Islet of Langerhans (tissue), 1 donor: ENCODE measurements around a stretch of chr19.

DNA sequence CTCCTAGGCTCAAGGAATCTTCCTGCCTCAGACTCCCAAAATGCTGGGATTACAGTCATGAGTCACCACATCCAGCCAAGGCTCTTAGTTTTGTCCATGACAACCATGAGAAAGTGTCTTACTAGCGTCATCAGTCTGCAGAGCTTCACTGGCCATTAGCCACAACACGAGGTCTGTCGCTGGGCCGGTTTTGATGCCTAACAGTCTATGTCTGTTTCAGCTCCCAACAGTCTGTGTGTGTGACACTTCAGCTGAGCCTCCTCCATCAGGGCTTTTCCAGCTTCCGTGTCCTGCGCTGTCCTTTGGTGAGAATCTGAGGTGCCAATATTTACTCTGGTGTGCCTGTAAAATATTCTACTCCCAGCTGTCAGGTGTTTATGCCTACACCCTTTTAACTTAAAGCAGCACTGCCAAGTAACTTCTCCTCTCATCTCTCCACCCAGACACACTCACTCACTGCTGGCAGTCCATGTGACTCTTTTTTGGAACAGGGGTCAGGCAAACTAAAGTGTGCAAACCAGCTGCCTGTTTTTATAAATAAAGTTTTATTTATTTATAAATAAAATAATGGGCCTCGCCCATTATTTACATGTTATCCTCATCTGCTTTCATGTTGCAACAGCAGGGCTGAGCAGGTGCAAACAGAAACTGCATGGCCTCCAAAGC is 47.4 kb downstream of the CEP89 start:
- RRBS = no CpG with 5 or more reads among the region's 7 CpGs

- RRBS = no CpG with 5 or more reads among the region's 6 CpGs
These were observed 43.3 kb downstream of the CEP89 start for GRCh38 chr19:32928271-32929083.

DNA sequence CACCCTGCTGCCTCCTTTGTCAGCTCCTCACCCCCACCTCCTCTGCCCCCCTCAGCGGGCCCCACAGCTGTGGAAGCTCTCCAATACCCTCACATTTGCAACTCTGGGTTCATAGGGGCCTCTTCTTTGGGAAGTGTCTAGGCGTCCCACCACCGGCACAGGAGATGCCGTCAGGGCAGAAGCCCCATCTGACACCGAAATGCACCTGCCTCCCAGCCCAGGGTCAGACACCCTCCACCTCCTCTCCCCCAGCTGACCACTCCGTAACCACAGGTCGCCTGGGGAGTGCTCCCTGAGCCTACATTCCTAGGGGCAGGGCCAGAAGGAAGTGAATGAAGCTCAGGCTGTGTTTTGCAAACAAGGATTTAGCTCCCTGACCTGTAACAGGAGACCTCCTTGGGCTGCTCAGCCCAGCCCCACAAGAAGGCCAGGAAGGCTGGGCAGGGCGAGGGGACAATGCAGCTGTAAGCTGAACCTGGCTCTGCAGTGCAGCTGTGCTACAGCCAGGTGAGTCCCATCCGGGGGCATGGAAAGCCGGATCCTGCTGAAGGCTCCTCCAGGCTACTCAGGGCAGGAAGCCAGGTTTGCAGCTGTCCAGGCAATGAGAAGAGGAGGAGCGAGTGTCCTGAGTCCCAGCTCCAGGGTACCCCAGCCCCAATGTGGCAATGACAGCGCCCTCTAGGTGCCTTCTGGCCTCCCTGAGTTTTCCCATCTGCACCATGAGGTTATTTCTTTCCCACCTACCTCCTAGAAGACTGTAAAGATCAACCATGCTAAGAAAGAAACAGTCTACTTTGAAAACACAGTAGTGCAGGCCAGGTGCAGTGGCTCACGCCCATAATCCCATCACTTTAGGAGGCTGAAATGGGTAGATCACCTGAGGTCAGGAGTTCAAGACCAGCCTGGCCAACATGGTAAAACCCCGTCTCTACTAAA is 42.1 kb downstream of the RHPN2 start:
- RRBS = no CpG with 5 or more reads among the region's 14 CpGs

DNA sequence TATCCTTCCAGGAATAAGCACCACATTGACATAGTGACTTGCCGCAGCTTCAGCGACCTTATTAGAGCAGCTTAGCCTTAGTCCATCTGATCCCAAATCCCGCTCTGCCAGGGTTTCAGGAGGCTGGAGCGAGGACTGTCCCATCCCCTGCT is 25.8 kb downstream of the RHPN2 start:
- RRBS = no CpG with 5 or more reads among the region's 4 CpGs

DNA sequence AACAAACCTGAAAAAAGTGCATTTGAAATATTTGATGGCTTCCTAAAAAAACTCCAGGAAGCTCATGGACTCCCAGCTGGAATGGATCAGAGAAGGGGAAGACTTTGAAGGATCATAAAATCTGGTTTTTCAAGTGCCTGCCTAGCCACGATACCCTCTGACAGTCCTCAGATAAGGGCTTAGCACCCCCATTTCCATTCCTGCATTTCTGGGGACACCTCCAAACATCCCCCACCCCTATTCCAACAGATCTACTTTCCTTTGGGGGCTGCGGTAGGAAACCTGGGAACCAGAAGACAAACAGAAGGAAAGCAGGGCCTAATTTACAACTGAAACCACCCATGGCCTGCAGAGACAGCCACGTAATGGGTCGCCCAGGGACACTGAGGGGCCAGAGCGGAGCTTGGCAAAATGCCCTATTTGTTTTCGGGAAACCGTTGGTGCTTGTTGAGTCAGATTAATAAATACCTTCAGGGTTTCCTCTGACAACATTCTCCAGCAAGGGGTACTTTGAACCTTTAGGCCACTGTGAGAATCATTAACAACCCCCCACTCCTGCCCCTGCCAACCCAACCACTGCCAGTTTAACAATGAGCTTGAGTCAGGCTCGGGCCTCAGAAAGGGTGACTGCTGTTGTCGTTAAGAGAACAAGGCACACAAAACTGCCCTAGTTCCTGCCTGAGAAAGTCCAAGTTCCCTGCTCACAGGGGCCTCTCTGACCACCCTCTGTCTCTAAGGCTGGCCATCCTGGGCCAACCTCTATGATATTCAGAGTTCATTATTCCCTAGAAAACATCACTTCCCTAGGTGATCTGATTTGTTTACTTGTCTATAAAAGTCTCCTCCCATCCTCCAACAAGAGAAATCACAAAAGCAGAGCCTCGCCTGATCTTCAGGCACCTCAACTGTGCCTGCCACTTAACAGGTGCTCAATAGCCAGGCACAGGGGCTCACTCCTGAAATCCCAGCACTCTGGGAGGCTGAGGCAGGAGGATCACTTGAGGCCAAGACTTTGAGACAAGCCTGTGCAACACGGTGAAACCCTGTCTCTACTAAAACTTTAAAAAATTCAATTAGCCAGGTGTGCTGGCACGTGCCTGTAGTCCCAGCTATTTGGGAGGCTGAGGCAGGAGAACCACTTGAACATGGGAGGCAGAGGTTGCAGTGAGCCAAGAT is 23.3 kb downstream of the RHPN2 start:
- RRBS = no CpG with 5 or more reads among the region's 12 CpGs

- RRBS = 71% methylated on average over 2 of the region's 4 CpGs
These were observed 9.2 kb downstream of the RHPN2 start for GRCh38 chr19:33055576-33055893.

DNA sequence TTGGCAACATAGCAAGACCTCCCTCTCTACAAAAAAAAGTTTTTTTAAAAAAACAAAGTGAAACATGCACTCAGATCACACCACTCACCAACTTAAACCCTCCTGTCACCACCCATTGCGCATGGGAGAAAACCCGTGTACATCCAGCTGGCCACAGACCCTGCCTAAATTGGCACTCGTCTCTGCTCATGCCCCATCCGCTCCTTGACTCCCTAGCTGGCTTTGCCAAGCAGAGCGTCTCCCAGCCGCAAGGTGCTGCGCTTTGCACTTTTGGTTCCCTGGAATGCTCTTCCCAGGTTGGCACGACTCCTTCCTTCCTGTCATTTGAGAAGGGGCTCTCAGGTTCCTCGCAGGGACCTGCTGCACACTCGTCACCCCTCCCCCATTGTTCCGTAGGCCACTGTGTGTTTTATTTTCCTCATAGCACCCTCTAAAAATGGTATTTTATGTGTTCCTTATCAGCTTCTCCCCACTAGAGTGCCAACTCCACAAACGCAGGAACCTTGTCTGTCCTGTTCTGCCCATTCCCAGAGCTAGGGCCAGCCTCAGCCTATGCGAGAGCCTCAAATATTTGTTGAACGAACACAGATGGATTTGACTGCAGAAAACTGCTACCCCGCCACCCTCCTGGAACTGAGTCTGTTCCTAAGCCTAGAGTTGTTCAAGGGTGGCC is 8.3 kb upstream of the CEBPA start:
- RRBS = no CpG with 5 or more reads among the region's 15 CpGs

- RRBS = no CpG with 5 or more reads among the region's 5 CpGs
These were observed 2.1 kb downstream of the CEBPG start for GRCh38 chr19:33375547-33376064.

- RRBS = 75% methylated on average over 3 of the region's 13 CpGs
These were observed 34.3 kb downstream of the PEPD start for GRCh38 chr19:33487216-33487732.

GRCh38 chr19:33506554-33507091 is 15.0 kb downstream of the PEPD start:
- RRBS = no CpG with 5 or more reads among the region's 2 CpGs

DNA sequence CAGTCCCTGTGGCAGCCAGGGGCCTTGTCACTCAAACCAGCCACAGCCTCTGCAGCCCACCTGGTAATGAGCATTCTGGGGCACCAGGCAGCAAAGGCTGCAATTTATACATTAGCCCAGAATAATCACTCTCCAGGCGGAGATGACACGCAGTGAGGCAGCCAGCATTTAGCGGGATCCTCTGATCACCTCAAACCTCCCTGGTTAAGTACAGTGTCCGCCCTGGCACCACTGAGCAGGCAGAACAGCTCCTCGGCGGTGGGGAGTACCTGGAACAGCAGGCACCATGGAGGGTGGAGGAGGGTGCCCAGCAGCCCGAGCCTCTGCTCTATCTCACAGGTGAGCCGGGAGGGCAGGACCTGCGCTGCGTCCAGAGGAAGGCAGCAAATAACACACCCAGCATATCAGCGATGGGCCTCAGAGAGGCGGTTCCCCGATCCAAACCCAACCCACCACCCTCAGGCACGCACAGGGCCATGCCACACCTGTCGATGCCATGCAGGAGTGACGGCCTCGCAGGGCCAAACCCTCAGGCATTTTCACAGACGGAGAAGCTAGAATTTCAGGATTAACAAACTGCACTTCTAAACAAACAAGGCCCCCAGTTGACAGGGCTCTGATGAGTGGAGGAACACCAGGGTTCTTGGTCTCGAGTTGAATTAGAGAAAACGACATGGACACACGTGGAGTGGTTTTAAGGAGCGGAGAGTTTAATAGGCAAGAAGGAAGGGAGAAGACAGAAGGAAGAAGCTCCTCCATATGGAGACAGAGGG is 11.8 kb downstream of the PEPD start:
- RRBS = no CpG with 5 or more reads among the region's 22 CpGs

DNA sequence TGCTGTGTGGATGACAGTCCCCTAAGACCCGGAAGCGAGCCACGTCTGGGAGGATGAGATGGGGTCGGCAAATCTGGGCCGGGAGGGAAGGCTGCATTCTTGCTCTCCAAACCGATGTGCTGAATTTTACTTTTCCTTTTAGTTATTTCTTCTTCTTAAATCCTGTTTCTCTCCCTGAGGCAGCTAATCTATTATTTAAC is 15.8 kb upstream of the KCTD15 start:
- RRBS = 63% methylated on average over 5 of the region's 6 CpGs

DNA sequence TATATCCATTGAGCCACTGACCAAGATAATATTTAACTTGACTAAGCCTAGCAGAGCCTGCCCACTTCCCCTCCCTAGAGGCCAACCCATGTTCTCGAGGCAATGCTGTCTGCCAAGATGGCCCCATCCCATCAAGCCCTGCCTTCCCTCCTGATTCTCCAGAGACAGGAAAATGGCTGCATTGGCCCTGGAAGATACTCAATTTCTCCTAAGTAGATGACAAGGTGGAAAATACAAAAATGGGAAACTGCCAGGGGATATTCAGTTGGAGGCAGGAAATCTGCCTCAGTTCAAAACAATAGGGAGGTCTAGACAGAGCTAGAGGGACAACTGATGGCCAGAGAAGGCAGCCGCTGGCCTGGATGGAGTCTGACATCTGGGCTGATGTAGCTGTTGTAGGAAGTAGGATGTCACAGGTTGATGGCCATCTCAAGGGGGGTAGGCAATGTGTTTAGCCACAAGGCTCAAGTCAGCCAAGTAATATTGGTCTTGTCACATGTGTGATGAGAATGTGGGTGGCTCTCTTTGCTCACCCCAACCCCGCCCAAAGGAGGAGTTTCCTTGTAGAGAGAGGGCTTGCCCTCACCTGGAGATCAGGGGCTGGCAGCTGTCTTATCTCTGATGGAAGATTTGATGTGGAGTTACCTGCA is 20.3 kb downstream of the KCTD15 start:
- RRBS = no CpG with 5 or more reads among the region's 3 CpGs

GRCh38 chr19:34221473-34221768 is 32.9 kb upstream of the GARRE1 start:
- RRBS = no CpG with 5 or more reads among the region's 12 CpGs

- RRBS = no CpG with 5 or more reads among the region's 17 CpGs
These were observed 23.2 kb upstream of the GARRE1 start for GRCh38 chr19:34230813-34231896.

- RRBS = 14% methylated on average over 1 of the region's 8 CpGs
These were observed 317 bp upstream of the GARRE1 start for GRCh38 chr19:34254145-34254329.

- RRBS = no CpG with 5 or more reads among the region's 4 CpGs
These were observed 44.8 kb downstream of the GARRE1 start for GRCh38 chr19:34299121-34299587.

DNA sequence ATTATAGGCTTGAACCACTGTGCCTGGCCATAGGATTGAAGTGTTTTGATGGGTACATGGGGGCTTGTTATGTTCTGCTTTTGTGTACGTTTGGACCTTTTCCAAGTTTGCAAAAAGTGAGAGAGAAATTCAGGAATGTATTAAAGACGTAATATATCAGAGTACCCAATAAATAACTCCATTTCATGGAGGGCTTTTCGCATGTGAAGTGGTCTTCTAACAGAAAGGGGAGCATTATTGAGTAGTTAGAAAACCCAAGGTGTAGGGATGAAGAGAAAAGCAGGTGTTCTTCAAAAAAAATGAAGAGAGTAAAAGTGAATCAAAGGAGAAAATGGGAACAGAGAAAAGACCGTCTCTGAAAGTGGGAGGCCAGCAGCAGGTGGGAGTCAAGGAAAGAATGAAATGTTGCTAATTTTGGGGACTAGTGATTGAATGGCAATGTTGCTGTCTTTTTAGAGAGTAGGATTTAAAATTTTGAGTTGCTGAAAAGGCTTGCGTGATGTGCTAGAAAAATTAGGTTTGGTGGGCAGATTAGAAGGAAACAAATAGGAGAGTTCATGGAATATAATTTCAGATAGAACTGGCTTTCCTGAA is 55.3 kb upstream of the GPI start:
- RRBS = no CpG with 5 or more reads among the region's 5 CpGs

DNA sequence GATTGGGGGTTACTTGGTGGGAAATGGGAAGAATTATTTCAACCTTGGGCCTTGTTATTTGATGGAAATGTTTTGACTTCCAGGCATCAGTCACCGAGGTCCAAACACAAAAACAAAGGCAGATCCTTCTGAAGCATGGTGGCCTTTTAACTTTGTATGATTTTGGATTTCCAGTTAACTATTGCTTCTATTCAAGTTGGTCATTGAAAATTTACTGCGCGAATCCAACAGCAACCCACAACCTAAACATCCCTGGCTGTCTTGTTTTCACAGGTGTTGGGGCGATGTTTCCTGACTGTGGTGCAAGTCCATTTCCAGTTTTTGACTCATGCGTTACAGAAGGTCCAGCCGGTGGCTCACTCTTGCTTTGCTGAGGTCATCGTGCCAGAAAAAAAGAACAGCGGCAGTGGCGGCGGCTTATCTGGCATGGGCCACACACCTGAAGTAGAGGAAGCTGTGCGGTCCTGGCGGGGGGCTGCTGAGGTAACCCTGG is 45.3 kb upstream of the GPI start:
- RRBS = no CpG with 5 or more reads among the region's 12 CpGs

DNA sequence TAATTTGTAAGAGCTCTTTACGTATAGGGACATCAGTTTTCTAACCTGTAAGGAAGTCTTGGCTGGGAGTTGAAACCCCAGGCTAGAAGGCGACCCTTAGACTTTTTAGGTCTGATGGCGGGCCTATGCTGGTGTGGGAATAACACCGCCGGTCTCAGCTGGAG is 222 bp upstream of the UBA2 start:
- RRBS = 6% methylated on average over 1 of the region's 5 CpGs